ENCODE measurements around the genes DNAJC2 and KMT2E.

GRCh38 chr7:102933141-102934298 lies 20.7 kb downstream of the LRRC17 start:
- PRO-cap, 4 experiments, result no peak in any of the 4 experiments
- RAMPAGE, long total RNA, 4 experiments, result no peak in any of the 4 experiments

- PRO-cap, 4 experiments, result no peak in any of the 4 experiments
- RAMPAGE, long total RNA, 4 experiments, result no peak in any of the 4 experiments
These were observed 11.6 kb downstream of the ARMC10 start for GRCh38 chr7:103086318-103087069.

- PRO-cap, 4 experiments, result no peak in any of the 4 experiments
- RAMPAGE, long total RNA, 4 experiments, result no peak in any of the 4 experiments
These were observed 26.4 kb downstream of the ARMC10 start for GRCh38 chr7:103101064-103101918.

- PRO-cap, 4 experiments, result no peak in any of the 4 experiments
- RAMPAGE, long total RNA, 4 experiments, result no peak in any of the 4 experiments
These were observed 4.2 kb upstream of the NAPEPLD start for GRCh38 chr7:103153057-103153599.

- PRO-cap, 4 experiments, result no peak in any of the 4 experiments
- RAMPAGE, long total RNA, 4 experiments, result no peak in any of the 4 experiments
These were observed 10.8 kb downstream of the PMPCB start for GRCh38 chr7:103308053-103308496.

DNA sequence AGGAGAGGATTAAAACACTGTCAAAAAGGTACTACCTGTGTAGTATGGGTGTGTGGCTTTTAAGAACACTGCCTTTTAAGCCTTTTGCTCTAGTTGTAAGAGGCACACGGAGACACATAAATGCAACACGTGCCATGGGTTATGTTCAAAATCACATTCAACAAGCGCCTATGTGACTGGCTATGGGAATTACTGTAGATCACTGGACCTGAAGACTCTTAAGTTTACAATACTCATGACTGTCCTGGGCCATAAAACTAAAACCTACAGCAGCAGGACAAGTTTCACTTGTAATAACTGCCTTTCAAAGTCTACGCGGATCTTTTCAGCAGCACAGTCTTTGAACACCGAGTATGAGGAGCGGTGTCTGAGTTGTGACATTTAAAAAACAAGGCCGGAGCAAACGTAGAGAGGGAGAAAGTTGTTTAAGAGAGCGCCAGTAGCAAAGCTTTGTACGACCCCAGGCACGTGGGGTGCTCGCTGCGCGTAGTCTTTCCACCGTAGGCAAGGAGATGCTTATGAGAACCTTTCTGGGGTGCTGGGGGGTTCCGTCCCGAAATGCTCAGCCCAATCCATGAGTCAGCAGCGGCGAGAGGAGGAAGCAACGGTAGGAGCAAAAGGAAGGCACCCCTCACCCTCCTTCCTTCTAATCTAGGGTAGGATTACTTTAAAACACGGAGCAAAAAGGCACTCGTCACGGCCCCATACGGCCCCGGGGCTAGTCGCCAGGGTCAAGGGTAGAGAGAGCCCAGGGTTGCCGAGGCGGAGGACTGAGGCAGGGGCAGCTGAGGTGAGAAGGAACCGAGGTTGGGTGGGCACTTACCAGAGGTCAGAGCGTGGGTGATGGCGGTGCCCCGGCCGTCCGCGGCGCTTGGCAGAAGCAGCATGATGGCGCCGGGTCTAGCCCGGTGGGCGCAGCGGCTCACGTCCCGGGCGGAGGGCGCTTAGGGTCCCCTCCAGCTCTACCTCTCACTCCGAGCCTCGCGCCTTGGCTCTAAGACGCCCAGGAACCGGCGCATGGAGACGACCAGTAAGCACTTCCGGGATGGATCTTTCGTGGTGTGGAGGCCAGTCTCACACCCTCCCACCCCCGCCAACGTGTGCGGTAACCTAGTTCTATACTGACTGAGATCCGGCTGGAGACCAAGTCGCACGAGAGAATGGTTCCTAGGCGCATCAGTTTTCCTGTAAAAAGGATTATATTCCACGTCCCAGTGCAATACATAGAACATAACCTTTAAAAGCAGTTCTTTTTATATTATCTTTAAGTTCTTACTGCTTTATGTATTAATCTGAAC lies at the start of gene DNAJC2:
DNAJC2 (minus strand) TSS at position 1,032 of the 1,298 bp plus-strand sequence.
- PRO-cap, 4 experiments, result peak in 4 of 4 experiments; most common plus-strand start position 1,121 of the sequence (in 2); most common minus-strand start position 1,098 of the sequence (in 3)
- RAMPAGE, long total RNA, 4 experiments, result start-site peak on the minus strand in 4 of 4 experiments, centred at positions 1,017 to 1,049 of the sequence, 111 to 557 reads per replicate

- PRO-cap, 4 experiments, result no peak in any of the 4 experiments
- RAMPAGE, long total RNA, 4 experiments, result no peak in any of the 4 experiments
These were observed 41.3 kb downstream of the PSMC2 start for GRCh38 chr7:103388603-103389244.

DNA sequence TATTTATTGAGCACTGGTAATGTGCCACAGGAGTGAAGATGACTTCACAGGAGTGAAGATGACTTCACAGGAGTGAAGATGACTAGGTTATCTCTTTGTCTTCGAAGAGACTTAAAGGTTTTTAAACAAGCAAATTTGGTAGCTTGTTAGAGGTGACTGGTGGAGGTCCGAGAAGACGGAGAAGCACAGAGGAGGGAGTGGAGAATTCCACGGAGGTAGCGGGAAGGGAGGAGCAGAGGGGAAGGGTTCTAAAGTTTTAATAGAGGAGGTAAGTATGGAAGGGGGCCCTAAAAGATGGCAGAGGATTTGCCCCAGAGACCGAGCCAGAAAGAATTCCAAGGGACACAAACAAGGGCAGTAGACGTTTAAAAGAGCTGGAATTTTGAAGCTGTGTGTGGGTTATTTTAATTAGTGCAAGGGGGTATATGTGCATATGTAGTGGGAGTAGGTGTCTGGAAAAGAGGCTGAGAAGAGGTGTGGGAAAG lies 83.8 kb downstream of the RELN start:
- PRO-cap, 4 experiments, result no peak in any of the 4 experiments
- RAMPAGE, long total RNA, 4 experiments, result no peak in any of the 4 experiments

GRCh38 chr7:103988386-103988770 lies 1.1 kb downstream of the RELN start:
- PRO-cap, 4 experiments, result no peak in any of the 4 experiments
- RAMPAGE, long total RNA, 4 experiments, result no peak in any of the 4 experiments

- PRO-cap, 4 experiments, result peak in 1 of 4 experiments; most common minus-strand start chr7:103990432 (in 1)
- RAMPAGE, long total RNA, 4 experiments, result no peak in any of the 4 experiments
These were observed 927 bp upstream of the RELN start for GRCh38 chr7:103990370-103990800.

DNA sequence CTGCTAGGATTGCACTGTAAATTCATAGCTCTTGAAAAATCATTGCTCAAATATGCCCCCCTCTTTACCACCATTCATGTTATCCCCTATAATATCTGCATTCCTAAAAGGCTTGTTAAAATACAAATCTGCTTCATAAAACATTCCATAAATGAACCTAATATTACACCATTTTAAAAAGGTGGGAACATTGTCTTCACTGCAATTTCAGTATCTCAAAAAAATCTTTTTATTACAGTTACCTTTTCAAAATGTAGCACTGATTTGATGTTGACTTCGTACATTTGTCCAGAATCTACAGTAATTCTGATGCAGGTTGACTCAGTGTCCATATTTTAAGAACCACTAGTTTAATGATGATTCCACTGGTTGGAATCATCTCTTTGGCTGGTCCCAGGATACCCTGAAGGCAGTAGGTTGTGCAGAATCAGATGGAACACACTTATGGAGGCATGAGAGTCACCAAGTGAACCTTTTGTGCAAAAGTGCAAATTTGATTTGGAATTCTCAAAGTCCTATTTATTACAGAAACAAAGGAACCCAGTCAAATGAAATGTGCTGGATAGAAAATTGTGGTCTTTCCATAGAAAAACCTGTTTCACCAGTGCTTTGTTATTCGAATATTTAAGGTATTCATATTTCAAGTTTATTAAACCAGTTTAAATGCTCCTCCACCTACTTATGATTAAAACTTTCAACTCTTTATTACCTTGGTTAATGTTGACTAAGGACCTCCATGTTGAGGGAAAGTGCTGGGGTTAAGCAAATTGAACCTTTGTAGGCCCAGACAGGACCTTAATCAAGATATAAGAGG lies 28.1 kb upstream of the KMT2E start:
- PRO-cap, 4 experiments, result no peak in any of the 4 experiments
- RAMPAGE, long total RNA, 4 experiments, result no peak in any of the 4 experiments

GRCh38 chr7:105006175-105007126 lies 7.6 kb upstream of the KMT2E start:
- PRO-cap, 4 experiments, result no peak in any of the 4 experiments
- RAMPAGE, long total RNA, 4 experiments, result no peak in any of the 4 experiments

- PRO-cap, 4 experiments, result no peak in any of the 4 experiments
- RAMPAGE, long total RNA, 4 experiments, result no peak in any of the 4 experiments
These were observed 3.7 kb upstream of the KMT2E start for GRCh38 chr7:105010208-105010785.

- PRO-cap, 4 experiments, result peak in 4 of 4 experiments; most common plus-strand start chr7:105014205 (in 2)
- RAMPAGE, long total RNA, 4 experiments, result start-site peak on the plus strand in 4 of 4 experiments, at chr7:105014164-105014304 at its widest, 541 to 1,210 reads per replicate
These were observed at the start of gene KMT2E for GRCh38 chr7:105014167-105014475. TSS of gene KMT2E (plus strand) at chr7:105014205.

- PRO-cap, 4 experiments, result peak in 1 of 4 experiments; most common plus-strand start chr7:105042998 (in 1)
- RAMPAGE, long total RNA, 4 experiments, result no peak in any of the 4 experiments
These were observed 28.8 kb downstream of the KMT2E start for GRCh38 chr7:105042909-105043146.

- PRO-cap, 4 experiments, result no peak in any of the 4 experiments
- RAMPAGE, long total RNA, 4 experiments, result no peak in any of the 4 experiments
These were observed 132.4 kb downstream of the KMT2E start for GRCh38 chr7:105146392-105146818.

- PRO-cap, 4 experiments, result no peak in any of the 4 experiments
- RAMPAGE, long total RNA, 4 experiments, result no peak in any of the 4 experiments
These were observed 131.5 kb downstream of the SRPK2 start for GRCh38 chr7:105257256-105257667.

GRCh38 chr7:105638096-105638666 lies 56.9 kb upstream of the EFCAB10 start:
- PRO-cap, 4 experiments, result no peak in any of the 4 experiments
- RAMPAGE, long total RNA, 4 experiments, result no peak in any of the 4 experiments

DNA sequence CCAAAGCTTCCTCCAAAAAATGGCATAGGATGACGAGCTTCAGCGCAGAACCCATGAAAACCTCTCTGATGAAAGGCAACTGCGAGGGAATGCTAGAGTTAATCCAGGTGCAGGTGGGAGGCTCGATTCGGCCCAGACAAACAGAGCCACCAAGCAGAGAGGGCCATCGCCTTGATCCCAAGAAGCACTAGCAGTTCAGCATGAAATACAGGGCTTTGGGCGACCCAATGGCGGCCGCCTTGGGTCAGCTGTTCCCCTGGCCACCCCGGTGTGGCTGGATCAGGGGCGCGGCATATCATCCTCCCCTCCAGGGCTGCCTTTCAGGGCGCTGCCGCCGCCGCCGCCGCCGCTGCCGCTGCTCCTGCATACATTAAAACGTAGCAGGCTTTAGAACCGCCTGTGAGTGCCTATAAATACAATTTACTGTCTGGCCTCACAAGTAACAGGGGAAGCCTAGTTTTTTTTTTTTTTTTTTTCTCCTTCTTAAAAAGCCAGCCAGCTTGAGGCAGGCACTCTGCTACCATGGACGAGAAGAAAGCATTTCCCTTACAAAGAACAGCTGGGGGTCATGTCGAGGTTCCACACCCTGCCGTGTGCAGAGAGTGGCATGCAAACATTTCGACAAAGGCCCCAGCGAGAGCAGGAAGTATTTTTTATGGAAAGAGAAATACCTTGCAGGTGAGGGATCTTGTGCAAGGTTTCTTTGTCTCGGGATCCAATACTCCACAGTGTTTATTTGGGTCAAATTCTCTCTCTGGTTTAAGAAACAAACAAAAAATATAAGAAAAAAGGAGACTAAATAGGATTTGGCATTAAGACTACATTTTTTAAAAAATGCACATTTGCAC lies 57.7 kb upstream of the EFCAB10 start:
- PRO-cap, 4 experiments, result no peak in any of the 4 experiments
- RAMPAGE, long total RNA, 4 experiments, result no peak in any of the 4 experiments

DNA sequence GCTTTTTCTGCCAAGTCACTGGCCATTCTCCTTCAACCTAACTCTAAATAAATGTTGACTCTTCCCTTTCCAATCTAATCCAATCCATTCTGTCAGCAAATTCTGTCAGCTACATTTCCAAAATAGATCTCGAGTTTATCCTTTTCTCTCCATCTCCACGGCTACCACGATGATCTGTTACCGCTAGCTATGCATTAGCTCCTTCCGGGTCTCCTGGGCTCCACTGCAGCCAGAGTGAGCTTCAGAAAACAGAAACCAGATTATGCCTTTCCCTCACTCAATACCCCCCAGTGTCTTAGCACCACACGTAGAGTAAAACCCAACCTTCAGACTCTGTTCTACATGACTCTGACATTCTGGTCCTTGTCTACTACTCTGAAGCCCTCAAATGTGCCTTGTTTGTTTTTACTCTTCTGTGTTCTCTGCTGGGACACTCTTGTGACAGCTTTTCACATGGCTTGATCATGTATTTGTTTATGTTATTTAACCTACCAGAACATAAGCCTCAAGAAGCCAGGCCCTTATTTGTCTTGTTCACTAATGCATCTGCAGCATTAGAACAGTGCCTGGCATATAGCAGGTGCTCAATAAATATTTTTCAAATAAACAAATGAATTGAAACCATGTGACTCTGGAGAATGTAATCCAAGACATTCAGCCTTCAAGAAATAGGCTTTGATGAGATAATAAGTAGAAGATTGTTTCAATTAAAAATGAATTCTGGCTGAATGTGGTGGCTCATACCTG lies 98.7 kb downstream of the ATXN7L1 start:
- PRO-cap, 4 experiments, result no peak in any of the 4 experiments
- RAMPAGE, long total RNA, 4 experiments, result start-site peak on the minus strand in 1 of 4 experiments, centred at positions 219 to 463 of the sequence, 5 reads per replicate